ENCODE measurements around a stretch of chr20.

- PRO-cap, 3 experiments = peak in 3 of 3 experiments; most common minus-strand start chr20:4150287 (in 3)
- RAMPAGE, long total RNA, 4 experiments = no peak in any of the 4 experiments
- RRBS = no CpG with 5 or more reads among the region's 7 CpGs
Observed at GRCh38 chr20:4150134-4150544, 1.5 kb downstream of the SMOX start.

DNA sequence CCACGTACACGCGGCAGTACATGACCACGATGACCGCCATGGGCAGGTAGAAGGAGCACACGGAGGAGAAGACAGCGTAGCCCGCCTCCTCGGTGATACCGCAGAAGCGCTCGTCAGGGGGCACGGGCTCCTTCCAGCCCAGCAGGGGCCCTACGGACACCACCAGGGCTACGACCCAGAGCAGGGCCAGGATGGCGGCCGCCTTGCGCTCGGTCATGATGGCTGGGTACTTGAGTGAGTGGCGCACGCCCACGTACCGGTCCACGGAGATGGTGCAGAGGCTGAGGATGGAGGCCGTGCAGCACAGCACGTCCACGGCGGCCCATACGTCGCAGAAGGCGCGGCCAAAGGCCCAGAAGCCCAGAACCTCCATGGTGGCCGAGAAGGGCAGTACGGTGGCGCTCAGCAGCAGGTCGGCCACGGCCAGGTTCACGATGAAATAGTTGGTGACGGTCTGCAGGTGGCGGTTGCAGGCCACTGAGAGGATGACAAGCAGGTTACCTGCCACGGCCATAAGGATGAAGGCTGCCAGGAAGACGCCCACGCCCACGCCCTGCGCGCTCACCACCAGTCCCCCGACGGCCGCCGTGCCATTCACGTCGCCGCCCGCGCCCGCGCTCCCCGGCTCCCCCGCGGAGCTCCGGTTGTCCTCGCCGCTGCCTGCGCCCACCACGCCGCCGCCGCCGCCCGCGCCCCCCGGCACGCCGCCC lies 812 bp downstream of the ADRA1D start:
- PRO-cap, 3 experiments = no peak in any of the 3 experiments
- RAMPAGE, long total RNA, 4 experiments = no peak in any of the 4 experiments
- RRBS = 7% methylated on average over 12 of the region's 74 CpGs

GRCh38 chr20:4613493-4614354 lies 72.5 kb upstream of the PRNP start:
- PRO-cap, 3 experiments = no peak in any of the 3 experiments
- RAMPAGE, long total RNA, 4 experiments = no peak in any of the 4 experiments
- RRBS = no CpG with 5 or more reads among the region's 15 CpGs

DNA sequence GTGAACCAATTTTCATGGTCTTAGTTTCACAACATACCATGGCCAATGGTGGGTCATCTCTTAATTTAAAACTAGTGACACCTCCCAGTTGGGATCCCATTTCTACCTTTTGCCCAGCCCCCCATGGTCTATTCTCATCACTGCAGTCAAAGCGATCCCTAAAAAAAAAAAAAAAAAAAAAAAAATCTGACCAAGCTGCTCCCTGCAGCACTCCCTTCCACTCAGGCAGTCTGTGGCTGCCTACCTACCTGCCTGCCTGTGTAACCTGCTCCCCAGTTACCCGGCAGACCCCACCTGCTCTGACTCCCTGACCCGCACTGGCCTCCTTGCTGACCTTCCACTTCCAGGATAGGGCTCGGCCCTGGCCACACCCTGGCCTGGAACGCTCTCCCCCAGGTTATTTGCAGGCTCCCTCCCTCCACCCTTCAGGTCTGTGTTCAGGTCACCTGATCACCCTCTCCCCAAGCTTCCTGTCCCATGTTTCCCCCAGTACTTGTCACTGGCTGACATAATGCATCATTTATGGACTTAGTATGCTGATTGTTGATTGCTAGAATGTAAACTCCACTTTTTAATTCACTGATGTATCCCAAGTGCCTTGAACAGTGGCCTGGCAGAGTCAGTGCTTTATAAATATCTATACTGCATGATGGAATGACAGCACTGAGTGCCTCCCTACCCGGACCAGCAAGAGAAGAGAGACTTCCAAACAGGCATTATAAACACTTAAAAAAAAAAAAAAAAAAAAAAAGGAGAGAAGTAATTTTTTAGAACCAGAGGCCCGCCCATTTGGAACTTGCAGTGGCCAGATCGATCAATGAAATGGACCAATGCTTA lies 43.7 kb upstream of the RASSF2 start:
- PRO-cap, 3 experiments = peak in 1 of 3 experiments; most common minus-strand start position 229 of the sequence (in 1)
- RAMPAGE, long total RNA, 4 experiments = no peak in any of the 4 experiments
- RRBS = no CpG with 5 or more reads among the region's 8 CpGs

GRCh38 chr20:4912505-4912824 lies 88.8 kb downstream of the SLC23A2 start:
- PRO-cap, 3 experiments = no peak in any of the 3 experiments
- RAMPAGE, long total RNA, 4 experiments = no peak in any of the 4 experiments
- RRBS = no CpG with 5 or more reads among the region's 3 CpGs

- PRO-cap, 3 experiments = no peak in any of the 3 experiments
- RAMPAGE, long total RNA, 4 experiments = no peak in any of the 4 experiments
- RRBS = no CpG with 5 or more reads among the region's 3 CpGs
Observed at GRCh38 chr20:5114999-5115585, 2.2 kb upstream of the TMEM230 start.

DNA sequence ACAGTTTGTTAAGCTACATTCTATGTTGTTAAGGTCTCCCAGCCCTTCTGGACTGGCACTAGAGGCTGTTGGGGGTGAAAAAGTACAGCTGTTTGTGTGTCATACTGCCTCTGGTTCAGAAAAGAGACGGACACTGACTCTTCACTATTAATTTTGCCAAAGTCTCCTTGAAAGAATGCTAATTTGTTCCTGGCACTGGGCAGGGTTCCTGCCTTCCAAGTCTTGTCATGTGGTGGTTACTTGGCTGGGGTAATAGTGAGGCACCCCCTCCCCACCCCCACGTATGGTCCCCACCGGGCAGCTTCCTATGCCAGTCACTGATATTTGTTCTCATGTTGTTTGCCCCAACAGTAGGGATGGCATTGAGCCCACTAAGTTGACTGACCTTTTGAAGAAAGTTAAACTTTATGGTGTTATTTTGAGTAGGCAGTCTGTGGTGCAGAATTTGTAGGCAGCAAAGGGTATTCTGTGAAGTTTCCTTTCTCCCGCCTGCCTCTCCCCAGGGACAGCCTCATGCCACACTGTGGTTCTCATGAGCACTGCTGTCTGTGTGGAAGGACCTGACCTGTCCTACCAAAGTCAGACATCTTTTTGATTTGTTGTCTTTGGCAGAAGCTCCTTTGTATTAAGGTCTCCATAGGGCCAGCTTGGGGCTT lies 8.7 kb downstream of the CDS2 start:
- PRO-cap, 3 experiments = peak in 2 of 3 experiments; most common plus-strand start position 102 of the sequence (in 1); most common minus-strand start position 112 of the sequence (in 1)
- RAMPAGE, long total RNA, 4 experiments = no peak in any of the 4 experiments
- RRBS = no CpG with 5 or more reads among the region's 4 CpGs

DNA sequence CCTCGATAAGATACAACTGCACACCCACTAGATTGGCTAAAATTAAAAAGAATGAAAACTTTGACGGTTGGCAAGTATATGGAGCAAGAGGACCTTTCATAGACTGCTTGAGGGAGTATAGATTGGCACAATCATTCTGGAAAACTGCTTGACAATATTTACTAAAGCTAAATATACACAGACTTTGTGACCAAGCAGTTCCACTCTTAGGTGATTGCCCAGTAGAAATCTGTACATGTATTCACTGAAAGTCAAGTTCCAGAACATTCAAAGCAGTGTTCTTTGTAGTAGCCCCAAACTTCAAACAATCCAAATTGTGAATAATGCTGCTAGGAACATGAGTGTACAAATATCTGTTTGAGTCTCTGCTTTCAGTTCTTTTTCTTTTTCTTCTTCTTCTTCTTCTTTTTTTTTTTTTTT lies 16.4 kb downstream of the CDS2 start:
- PRO-cap, 3 experiments = no peak in any of the 3 experiments
- RAMPAGE, long total RNA, 4 experiments = no peak in any of the 4 experiments
- RRBS = no CpG with 5 or more reads among the region's 2 CpGs

DNA sequence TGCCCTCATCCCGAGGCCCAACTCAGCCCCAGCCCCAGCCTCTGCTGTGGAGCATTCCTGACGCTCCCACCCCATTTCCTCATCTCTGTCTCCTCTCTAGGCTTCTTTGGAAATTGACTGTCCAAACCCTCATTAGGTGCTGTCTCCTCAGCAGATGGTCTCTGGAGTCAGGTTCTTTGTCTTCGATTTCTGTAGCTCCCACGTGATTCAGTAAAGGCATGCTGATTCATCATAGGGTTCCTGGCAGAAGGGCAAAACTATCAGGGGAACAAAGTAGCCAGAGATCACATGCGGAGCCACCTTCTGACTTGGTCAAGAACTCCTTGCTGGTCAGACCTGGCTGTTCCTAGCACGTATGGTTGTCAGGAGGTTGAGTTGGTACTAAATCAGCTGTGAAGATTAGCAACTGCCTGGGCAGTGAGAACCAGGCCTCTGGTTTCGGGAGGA lies 23.9 kb downstream of the CDS2 start:
- PRO-cap, 3 experiments = peak in 1 of 3 experiments; most common plus-strand start position 280 of the sequence (in 1); most common minus-strand start position 163 of the sequence (in 1)
- RAMPAGE, long total RNA, 4 experiments = no peak in any of the 4 experiments
- RRBS = no CpG with 5 or more reads among the region's 7 CpGs

DNA sequence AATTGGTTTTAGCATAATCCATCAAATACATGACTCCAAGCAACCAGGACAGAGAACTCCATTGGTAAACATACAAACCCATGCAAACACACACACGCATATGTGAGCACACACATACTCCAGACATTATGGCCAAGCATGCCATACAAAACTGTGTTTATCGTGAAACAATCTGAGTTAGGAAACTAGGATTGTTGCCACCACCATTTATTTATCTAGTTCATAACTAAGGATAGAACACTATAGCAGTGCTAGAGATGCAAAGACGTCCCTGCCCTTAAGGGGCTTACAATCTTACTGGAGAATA lies 66.6 kb downstream of the GPCPD1 start:
- PRO-cap, 3 experiments = no peak in any of the 3 experiments
- RAMPAGE, long total RNA, 4 experiments = no peak in any of the 4 experiments
- RRBS = no CpG with 5 or more reads among the region's 3 CpGs

DNA sequence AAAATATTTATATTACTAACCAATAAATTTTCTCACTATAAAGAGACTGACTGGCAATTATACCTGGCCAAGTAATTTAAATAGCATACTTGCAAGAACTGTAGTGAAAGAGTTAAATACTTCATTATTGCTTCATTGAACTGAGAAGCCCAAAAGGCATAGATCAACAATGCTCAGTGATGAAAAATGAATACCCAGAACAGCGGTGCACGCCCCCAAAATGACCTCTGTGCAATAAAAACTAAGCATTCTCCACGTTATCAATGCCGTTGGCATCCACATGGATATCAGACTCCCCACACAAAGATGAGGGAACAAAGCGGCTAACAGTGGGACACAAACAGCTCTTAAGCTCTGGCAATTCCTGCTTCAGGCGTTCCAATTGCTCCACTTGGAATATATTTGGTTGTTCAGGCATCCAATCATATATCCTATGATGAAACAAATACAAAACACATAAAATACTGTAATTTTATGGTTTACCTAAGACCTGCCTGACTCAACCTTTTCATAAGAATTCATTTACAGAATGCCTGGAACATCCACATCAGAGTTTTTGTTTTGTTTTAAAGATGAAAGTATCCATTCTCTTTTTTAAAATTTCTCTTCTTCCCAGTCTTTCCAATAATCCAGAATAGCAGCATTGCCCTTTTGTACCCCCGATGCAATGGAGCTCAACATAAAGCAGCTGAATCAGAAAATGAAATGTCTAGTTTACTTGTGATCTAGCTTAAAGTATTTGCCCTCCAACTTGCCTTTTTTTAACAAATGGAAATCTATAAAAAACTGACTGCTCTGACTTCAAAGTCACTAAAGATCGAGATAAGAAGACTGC lies 63.2 kb downstream of the GPCPD1 start:
- PRO-cap, 3 experiments = no peak in any of the 3 experiments
- RAMPAGE, long total RNA, 4 experiments = no peak in any of the 4 experiments
- RRBS = no CpG with 5 or more reads among the region's 8 CpGs

DNA sequence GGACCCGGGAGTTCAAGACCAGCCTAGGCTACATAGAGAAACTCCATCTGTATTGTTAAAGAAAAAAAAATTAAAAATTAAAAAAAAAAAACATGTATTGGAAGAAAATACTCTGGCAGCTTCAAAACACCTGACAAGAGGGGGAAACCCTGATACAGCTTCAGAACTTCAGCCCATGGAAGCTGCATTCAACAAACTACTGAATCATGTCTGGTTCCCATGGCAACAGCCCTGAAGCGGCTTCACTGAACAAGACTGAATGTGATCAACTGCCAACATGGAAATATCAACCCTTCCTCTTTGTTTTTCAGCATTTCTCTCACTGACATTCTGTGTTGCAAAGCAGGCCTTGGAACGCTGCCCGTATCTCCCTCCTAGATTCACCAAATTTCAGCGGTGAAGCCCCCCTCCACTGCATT lies 48.1 kb upstream of the GPCPD1 start:
- PRO-cap, 3 experiments = no peak in any of the 3 experiments
- RAMPAGE, long total RNA, 4 experiments = no peak in any of the 4 experiments
- RRBS = no CpG with 5 or more reads among the region's 5 CpGs

- PRO-cap, 3 experiments = peak in 1 of 3 experiments; most common minus-strand start chr20:5659392 (in 1)
- RAMPAGE, long total RNA, 4 experiments = no peak in any of the 4 experiments
- RRBS = no CpG with 5 or more reads among the region's 10 CpGs
Observed at GRCh38 chr20:5659278-5660082, 48.7 kb upstream of the GPCPD1 start.

- PRO-cap, 3 experiments = peak in 2 of 3 experiments; most common minus-strand start chr20:5823281 (in 2)
- RAMPAGE, long total RNA, 4 experiments = start-site peak on the minus strand in 1 of 4 experiments, at chr20:5823226-5823286 at its widest, 61 reads per replicate
- RRBS = no CpG with 5 or more reads among the region's 6 CpGs
Observed at GRCh38 chr20:5823100-5823572, 72.9 kb downstream of the SHLD1 start.

DNA sequence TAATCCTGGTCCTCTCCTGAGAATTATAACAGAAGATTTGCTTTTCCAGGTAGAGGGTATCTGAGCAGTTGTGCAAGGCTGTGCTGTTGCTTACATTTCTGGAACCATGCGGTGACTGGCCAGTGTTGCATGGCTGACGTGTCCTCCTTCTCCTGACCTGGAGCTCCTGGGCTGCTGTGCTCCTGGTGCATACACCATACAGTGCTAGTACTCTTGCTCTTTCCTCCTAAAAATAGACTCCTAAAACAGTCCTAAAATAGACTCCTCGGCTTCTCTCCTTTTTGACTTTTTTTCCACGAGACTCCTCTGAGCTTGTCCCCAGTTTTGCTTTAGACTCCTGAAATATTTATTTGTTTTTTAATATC lies 78.4 kb upstream of the CHGB start:
- PRO-cap, 3 experiments = no peak in any of the 3 experiments
- RAMPAGE, long total RNA, 4 experiments = no peak in any of the 4 experiments
- RRBS = no CpG with 5 or more reads among the region's 4 CpGs

- PRO-cap, 3 experiments = peak in 1 of 3 experiments; most common plus-strand start chr20:5833586 (in 1); most common minus-strand start chr20:5833450 (in 1)
- RAMPAGE, long total RNA, 4 experiments = no peak in any of the 4 experiments
- RRBS = no CpG with 5 or more reads among the region's 1 CpG
Observed at GRCh38 chr20:5833362-5833711, 78.0 kb upstream of the CHGB start.

DNA sequence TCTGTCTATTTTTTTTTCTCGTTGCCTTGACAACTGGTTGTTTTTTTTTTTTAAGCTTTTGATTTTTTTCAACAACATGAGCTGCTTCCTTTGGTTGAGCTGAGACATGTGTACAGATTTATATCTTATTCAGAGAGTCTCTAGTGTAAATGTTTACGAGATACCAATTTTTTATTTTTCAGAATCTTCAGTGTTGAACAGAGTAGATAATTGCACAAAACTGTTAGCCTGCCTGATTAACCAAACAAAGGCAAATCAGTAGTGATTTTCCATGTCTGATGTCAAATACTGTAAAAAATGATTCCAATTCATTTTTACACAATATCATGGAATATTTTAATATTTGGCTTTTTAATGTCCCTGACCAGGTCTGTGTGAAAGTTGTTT lies 75.3 kb upstream of the CHGB start:
- PRO-cap, 3 experiments = no peak in any of the 3 experiments
- RAMPAGE, long total RNA, 4 experiments = no peak in any of the 4 experiments
- RRBS = no CpG with 5 or more reads among the region's 2 CpGs

GRCh38 chr20:6024745-6025577 lies 19.0 kb downstream of the CRLS1 start:
- PRO-cap, 3 experiments = no peak in any of the 3 experiments
- RAMPAGE, long total RNA, 4 experiments = no peak in any of the 4 experiments
- RRBS = no CpG with 5 or more reads among the region's 2 CpGs

GRCh38 chr20:6054666-6054959 lies 753 bp upstream of the LRRN4 start:
- PRO-cap, 3 experiments = no peak in any of the 3 experiments
- RAMPAGE, long total RNA, 4 experiments = no peak in any of the 4 experiments
- RRBS = no CpG with 5 or more reads among the region's 4 CpGs

DNA sequence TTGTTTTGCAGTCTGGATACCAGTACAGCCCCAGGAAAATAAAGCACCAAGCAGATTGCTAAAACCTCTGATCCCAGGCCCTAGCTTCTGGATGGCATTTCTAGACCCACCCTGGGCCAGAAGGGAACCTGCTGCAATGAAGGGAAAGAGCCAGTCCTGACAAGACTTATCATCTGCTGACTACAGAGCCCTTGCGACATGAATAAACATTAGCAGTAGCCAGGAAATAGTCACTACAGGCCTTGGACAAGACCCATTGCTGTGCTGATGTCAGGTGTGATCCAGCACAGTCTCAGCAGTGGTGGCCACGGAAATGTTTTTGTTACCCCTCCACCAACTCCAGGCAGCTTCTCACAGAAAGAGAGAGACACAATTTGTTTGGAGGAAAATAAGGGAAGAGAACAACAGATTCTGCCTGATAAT lies 399.3 kb downstream of the HAO1 start:
- PRO-cap, 3 experiments = no peak in any of the 3 experiments
- RAMPAGE, long total RNA, 4 experiments = no peak in any of the 4 experiments
- RRBS = no CpG with 5 or more reads among the region's 2 CpGs

Data from adrenal gland (tissue), 7 donors.